ENCODE data around the gene AQP7B.

GRCh38 chr2:88595225-88595808 is 31.9 kb downstream of the EIF2AK3 start:
- PRO-cap = no peak
- RAMPAGE, long total RNA, 3 experiments = no peak in any of the 3 experiments

- PRO-cap = no peak
- RAMPAGE, long total RNA, 3 experiments = no peak in any of the 3 experiments
Observed at GRCh38 chr2:88738189-88738687, 46.8 kb downstream of the RPIA start.

- PRO-cap = no peak
- RAMPAGE, long total RNA, 3 experiments = no peak in any of the 3 experiments
Observed at GRCh38 chr2:88857181-88857750, 165.8 kb downstream of the RPIA start.

- PRO-cap = no peak
- RAMPAGE, long total RNA, 3 experiments = no peak in any of the 3 experiments
Observed at GRCh38 chr2:88884969-88885645, 193.6 kb downstream of the RPIA start.

GRCh38 chr2:88885871-88886398 is 194.5 kb downstream of the RPIA start:
- PRO-cap = no peak
- RAMPAGE, long total RNA, 3 experiments = no peak in any of the 3 experiments

GRCh38 chr2:89947269-89947741 is 1255.8 kb downstream of the RPIA start:
- PRO-cap = no peak
- RAMPAGE, long total RNA, 3 experiments = no peak in any of the 3 experiments

- PRO-cap = no peak
- RAMPAGE, long total RNA, 3 experiments = no peak in any of the 3 experiments
Observed at GRCh38 chr2:91771363-91771795, 2815.7 kb upstream of the AQP7B start.

DNA sequence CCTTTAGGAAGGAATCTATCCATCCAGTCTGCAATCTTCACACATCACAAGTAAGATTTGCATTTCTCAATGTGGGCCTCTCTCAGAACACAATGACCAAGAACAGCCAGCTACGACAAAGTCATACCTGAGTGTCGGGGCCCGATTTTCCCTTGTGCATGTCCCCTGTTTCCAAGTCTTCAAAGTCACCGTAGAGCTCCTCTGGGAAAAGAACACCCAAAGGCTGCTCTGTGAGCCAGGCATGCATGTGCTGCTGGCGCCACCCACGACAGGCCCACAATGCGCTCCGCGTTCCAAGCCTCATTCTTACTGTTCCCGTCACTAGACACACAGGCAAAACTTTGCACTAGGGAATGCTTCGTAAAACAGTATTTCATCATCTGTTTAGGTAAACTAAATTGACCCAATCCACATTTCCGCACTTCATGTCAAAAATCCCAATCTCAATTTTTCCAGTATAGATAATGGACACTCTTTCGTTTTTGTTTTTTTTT is 384.0 kb upstream of the AQP7B start:
- PRO-cap = no peak
- RAMPAGE, long total RNA, 3 experiments = no peak in any of the 3 experiments

DNA sequence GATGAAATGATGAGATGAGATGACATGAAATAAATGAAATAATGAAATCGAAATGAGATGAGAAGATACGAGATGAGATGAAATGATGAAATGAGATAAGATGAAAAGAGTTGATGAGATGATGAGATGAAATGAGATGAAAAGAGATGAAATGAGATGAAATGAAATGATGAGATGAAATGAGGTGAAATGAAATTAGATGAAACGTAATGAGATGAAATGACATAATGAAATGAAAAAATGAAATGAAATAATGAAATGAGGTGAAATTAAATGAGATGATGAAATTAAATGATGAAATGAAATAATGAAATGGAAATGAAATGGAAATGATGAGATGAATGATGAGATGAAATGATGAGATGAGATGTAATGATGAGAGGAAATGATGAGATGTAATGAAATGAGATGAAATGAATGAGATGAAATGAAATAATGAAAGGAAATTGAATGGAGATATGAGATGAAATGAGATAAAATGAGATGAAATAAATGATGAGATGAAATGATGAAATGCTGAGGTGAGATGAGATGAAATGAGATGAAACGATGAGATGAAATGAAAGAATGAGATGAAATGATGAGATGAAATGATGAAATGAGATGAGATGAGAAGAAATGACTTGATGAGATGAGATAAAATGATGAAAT is 366.6 kb upstream of the AQP7B start:
- PRO-cap = no peak
- RAMPAGE, long total RNA, 3 experiments = no peak in any of the 3 experiments

DNA sequence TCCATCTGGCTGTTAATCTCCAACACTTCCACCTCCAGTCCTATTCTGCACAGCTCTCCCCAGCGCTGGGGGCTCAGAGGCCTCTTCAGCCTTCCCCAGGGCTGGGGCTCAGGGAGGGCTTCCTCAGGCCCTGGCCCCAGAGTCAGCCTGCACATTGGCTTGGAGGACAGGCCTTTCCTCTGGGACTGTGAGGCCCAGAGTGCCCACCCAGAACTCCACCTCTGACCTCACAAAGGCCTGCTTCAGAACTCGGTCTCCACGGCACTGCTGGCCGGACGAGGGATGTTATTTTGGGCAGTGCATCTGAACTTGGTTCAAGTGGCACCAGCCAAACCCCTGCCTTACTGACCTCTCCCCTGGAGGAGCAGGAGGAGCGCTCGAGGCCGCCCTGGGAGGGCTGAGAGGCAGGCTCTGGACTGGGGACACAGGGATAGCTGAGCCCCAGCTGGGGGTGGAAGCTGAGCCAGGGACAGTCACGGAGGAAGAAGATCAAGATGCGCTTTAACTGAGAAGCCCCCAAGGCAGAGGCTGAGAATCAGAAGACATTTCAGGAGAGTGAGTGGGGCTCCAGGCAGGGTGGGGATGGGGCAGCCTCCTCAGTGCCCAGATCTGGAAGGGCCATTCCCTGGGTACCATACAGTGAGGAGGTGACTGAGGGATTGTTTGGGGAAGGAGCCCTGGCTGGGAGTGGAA is at the start of gene AQP7B:
AQP7B (plus strand) TSS at position 457 of the 693 bp plus-strand sequence.
- PRO-cap = no peak
- RAMPAGE, long total RNA, 3 experiments = no peak in any of the 3 experiments

DNA sequence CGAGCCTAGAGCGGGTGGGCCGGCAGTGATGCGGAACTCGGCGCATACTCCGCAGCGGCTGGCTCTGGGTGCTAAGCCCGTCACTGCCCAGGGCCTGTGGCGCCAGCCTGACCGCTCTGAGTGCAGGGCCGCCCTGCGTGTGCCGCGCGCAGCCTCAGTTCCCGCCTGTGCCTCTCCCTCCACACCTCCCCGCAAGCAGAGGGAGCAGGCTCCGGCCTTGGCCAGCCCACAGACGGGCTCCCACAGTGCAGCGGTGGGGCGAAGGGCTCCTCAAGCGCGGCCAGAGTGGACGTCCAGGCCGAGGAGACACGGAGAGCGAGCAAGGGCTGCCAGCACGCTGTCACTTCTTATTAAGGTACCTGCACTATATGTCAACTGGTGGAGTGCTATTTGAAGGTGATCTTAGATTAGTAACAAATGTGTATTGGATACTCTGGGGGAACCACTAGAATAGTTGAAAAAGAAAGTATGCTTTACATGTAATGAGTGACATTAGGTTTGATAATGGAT is 35.3 kb downstream of the AQP7B start:
- PRO-cap = no peak
- RAMPAGE, long total RNA, 3 experiments = no peak in any of the 3 experiments

GRCh38 chr2:95018763-95019657 is 6.5 kb upstream of the MAL start:
- PRO-cap = no peak
- RAMPAGE, long total RNA, 3 experiments = no peak in any of the 3 experiments

- PRO-cap = no peak
- RAMPAGE, long total RNA, 3 experiments = no peak in any of the 3 experiments
Observed at GRCh38 chr2:95026785-95027204, 1.3 kb downstream of the MAL start.

DNA sequence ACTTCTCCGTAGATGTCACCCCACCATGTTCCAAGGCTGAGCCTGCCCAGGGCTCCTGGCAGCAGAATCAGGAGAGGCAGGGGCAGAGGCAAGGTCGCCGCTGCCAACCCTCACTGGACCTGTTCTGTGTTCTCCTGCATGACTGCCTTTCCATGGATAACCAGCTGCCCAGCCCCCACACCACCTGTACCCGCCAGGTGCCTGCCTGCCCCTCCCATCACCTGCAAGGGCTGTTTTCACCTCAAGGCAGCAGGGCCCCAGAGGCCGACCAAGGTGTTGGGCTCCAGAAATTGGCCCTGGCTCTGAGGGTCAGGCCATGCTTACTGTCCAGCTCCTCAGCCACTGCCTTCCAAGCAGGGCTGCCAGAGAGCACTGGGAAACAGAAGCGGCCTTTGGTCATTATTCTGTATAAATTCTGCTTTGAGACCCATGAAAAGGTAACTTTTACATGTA is 22.7 kb downstream of the MAL start:
- PRO-cap = no peak
- RAMPAGE, long total RNA, 3 experiments = no peak in any of the 3 experiments

- PRO-cap = no peak
- RAMPAGE, long total RNA, 3 experiments = no peak in any of the 3 experiments
Observed at GRCh38 chr2:95289635-95290497, 7.3 kb upstream of the KCNIP3 start.

- PRO-cap = no peak
- RAMPAGE, long total RNA, 3 experiments = no peak in any of the 3 experiments
Observed at GRCh38 chr2:95687877-95688200, 96.0 kb downstream of the TRIM43 start.

DNA sequence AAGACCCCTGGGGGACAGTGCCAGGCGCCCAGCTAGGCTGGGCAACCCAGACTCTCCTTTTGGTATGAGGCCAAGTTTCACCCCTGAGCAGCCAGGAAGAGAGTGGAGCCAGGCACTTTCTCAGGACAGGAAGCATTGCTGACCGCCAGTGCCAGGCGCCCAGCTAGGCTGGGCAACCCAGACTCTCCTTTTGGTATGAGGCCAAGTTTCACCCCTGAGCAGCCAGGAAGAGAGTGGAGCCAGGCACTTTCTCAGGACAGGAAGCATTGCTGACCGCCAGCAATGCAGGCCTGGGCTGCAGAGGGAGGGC is 31.3 kb downstream of the ADRA2B start:
- PRO-cap = no peak
- RAMPAGE, long total RNA, 3 experiments = no peak in any of the 3 experiments

GRCh38 chr2:96112847-96113309 is 3.5 kb downstream of the ADRA2B start:
- PRO-cap = unidirectional peak, plus-strand start at chr2:96113024
- RAMPAGE, long total RNA, 3 experiments = no peak in any of the 3 experiments

GRCh38 chr2:96131267-96131940 is 6.9 kb downstream of the ASTL start:
- PRO-cap = no peak
- RAMPAGE, long total RNA, 3 experiments = no peak in any of the 3 experiments

DNA sequence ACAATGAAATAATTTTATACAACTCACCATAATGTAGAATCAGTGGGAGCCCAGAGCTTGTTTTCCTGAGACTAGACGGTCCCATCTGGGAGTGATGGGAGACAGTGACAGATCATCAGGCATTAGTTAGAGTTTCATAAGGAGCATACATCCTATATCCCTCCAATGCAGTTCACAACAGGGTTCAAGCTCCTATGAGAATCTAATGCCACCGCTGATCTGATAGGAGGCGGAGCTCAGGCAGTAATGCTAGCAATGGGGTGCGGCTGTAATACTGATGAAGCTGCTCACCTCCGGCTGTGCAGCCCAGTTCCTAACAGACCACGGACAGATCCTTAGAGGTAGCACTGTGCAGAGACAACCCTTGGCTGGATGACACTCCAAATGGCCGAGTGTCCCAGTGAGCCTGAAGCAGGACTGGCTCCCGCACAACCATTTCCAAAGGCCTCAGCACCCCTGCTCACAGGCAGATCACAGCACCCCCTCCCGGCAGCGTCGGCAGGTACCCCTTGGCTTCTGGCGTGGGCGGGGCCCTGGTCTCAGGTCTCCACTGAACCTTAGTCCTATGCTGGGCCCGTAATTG is 3.2 kb downstream of the DUSP2 start:
- PRO-cap = no peak
- RAMPAGE, long total RNA, 3 experiments = no peak in any of the 3 experiments

Data from gastrocnemius medialis (tissue), 3 donors.